ENCODE results near the genes KDM1A, ASAP3 and PNRC2.

DNA sequence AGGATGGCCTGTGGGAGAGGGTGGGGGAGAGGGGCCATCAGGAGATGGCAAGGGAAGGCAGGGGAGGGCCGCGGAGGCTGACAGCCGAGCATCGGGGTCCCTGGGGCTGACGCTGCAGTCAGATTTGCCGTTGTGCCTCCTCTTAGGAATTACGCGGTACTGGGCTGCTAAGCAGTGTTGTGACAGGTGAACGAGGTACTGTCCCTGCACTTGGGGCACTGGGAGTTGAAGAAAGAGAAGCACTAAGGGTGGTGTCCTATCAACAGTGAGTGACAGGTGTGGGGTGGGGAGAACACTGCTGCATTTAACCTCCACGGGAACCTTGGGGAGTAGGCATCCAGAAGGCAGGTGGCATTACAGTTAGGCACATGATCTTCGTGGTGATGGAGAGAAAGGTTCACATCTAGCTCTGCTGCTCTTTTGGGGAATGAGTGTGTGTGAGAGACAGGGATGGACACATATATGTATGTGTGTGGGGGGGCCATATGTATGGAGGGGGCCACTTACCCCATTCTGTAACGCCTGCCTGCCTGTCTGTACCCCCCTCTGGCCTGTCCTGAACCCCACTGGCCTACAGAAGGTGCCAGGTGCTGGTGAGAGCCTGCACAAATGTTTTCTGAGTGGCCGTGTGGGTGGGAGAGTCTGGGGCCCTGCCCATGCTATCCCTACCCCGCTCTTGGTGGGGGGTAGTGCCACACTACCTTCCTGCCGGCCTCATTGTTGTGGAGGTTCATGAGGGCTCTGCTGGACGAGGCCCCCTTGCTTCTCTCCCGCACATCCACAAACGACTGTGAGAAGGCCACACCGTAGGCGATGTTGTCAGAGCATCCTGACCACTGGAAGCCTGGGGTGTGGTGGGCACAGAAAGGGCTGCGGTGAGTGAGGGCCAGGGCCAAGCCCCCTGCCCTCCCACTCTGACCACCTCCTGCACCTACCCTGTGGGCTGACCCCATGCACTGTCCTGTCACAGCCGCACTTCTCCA is 22.1 kb downstream of the WNT4 start:
- PRO-cap, 5 experiments: no peak in any of the 5 experiments
- RAMPAGE, long total RNA, 2 experiments: no peak in any of the 2 experiments
- RRBS: no CpG with 5 or more reads among the region's 22 CpGs

- PRO-cap, 5 experiments: no peak in any of the 5 experiments
- RAMPAGE, long total RNA, 2 experiments: no peak in any of the 2 experiments
- RRBS: no CpG with 5 or more reads among the region's 24 CpGs
These were observed 35.9 kb upstream of the C1QA start for GRCh38 chr1:22600470-22600910.

GRCh38 chr1:22662131-22662626 is 9.1 kb downstream of the C1QB start:
- PRO-cap, 5 experiments: peak in 3 of 5 experiments; most common minus-strand start chr1:22662406 (in 3)
- RAMPAGE, long total RNA, 2 experiments: no peak in any of the 2 experiments
- RRBS: no CpG with 5 or more reads among the region's 5 CpGs

GRCh38 chr1:22792461-22793150 is 82.0 kb downstream of the EPHB2 start:
- PRO-cap, 5 experiments: no peak in any of the 5 experiments
- RAMPAGE, long total RNA, 2 experiments: no peak in any of the 2 experiments
- RRBS: no CpG with 5 or more reads among the region's 6 CpGs

- PRO-cap, 5 experiments: no peak in any of the 5 experiments
- RAMPAGE, long total RNA, 2 experiments: no peak in any of the 2 experiments
- RRBS: no CpG with 5 or more reads among the region's 4 CpGs
These were observed 3.6 kb upstream of the LACTBL1 start for GRCh38 chr1:22976300-22976691.

DNA sequence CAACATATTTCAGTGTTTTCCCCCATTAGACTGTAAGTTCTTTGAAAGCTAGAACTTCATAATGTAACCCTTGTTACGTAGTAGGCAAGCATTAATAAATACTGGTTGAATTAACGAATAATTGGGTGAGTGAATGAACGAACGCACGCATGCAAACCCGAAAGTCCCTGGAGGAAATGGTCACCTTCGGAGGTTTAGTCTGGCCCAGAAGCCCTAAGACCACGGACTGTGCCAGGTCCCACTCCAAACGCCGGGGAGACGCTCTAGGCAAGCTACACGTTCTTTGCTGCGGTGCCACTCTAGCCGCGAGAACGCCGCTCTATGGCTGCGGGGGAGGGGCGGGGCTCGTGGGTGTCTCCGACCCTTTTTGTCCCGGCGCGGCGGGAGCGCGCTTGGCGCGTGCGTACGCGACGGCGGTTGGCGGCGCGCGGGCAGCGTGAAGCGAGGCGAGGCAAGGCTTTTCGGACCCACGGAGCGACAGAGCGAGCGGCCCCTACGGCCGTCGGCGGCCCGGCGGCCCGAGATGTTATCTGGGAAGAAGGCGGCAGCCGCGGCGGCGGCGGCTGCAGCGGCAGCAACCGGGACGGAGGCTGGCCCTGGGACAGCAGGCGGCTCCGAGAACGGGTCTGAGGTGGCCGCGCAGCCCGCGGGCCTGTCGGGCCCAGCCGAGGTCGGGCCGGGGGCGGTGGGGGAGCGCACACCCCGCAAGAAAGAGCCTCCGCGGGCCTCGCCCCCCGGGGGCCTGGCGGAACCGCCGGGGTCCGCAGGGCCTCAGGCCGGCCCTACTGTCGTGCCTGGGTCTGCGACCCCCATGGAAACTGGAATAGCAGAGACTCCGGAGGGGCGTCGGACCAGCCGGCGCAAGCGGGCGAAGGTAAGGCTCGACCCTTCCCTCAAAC is at the start of gene KDM1A:
Gene KDM1A, plus strand, starts transcription at position 395 of the 899 bp plus-strand sequence.
- PRO-cap, 5 experiments: peak in 5 of 5 experiments; most common plus-strand start position 395 of the sequence (in 5); most common minus-strand start position 169 of the sequence (in 3)
- RAMPAGE, long total RNA, 2 experiments: no peak in any of the 2 experiments
- RRBS: 2% methylated on average over 31 of the region's 95 CpGs

DNA sequence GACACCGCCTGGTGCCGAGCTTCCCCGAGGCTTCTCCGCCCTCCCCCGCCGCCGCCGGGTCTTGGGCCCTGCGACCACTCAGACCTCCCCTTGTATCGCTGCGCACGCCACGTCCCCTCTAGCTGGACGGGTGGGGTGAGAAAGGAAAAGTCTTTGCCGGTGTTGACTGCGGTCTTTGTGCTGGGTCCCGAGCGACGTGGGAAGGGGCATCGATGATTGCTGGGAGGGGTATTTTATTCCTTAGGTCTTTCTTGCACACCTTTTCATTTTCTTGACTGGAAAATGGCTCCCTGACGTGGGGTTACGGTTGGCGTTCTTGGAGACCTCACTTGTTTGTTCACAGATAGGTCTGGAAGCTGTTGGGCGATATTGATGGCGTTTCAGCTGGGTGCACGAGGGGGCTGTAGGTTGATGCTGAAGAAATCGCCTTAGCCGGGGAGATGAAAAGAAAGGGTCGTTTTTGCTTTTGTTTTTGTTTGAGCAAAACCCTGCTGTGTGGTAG is 756 bp downstream of the KDM1A start:
- PRO-cap, 5 experiments: no peak in any of the 5 experiments
- RAMPAGE, long total RNA, 2 experiments: no peak in any of the 2 experiments
- RRBS: 1% methylated on average over 9 of the region's 29 CpGs

DNA sequence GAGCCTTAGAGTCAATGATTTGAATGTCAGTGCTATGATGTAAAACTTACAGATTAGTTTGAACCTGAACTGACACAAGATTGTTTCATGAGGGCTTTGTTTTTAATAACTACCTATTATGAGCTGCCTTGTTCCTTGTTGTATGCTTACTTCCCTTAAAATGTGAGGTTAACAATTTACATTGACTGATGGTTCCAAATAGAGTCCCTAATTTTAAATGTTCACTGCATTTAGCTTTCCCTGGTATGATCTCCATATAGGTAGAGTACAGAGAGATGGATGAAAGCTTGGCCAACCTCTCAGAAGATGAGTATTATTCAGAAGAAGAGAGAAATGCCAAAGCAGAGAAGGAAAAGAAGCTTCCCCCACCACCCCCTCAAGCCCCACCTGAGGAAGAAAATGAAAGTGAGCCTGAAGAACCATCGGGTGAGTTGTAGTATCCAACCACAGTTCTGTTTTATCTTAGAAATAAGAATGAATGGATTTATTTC is 11.0 kb downstream of the KDM1A start:
- PRO-cap, 5 experiments: no peak in any of the 5 experiments
- RAMPAGE, long total RNA, 2 experiments: no peak in any of the 2 experiments
- RRBS: no CpG with 5 or more reads among the region's 1 CpG

- PRO-cap, 5 experiments: no peak in any of the 5 experiments
- RAMPAGE, long total RNA, 2 experiments: no peak in any of the 2 experiments
- RRBS: no CpG with 5 or more reads among the region's 2 CpGs
These were observed 49.2 kb downstream of the KDM1A start for GRCh38 chr1:23068327-23068913.

DNA sequence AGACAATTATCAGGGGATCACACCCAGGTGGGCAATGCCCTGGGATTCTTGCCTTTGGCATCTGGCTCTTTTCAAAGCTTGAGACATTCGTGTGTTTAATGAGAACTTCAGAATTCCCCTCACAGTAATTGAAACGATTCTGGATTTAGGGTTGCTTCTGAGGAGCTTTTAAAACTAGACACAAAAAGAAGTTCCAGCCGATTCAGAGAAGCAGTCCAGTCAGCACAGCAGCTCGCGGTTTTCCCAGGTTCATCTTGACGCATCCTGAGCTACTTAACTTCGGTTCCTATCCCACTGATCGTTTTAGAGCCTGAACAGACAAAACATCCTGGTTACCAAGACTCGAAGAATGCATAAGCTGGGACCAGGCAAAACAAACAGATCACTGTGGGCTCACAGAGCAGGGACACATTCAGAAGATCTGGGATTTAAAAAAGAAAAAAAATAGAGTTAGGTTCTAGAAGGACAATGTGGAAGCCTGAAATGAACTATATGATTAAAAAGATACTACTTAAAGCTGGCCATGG is 22.7 kb downstream of the HTR1D start:
- PRO-cap, 5 experiments: no peak in any of the 5 experiments
- RAMPAGE, long total RNA, 2 experiments: no peak in any of the 2 experiments
- RRBS: no CpG with 5 or more reads among the region's 9 CpGs

DNA sequence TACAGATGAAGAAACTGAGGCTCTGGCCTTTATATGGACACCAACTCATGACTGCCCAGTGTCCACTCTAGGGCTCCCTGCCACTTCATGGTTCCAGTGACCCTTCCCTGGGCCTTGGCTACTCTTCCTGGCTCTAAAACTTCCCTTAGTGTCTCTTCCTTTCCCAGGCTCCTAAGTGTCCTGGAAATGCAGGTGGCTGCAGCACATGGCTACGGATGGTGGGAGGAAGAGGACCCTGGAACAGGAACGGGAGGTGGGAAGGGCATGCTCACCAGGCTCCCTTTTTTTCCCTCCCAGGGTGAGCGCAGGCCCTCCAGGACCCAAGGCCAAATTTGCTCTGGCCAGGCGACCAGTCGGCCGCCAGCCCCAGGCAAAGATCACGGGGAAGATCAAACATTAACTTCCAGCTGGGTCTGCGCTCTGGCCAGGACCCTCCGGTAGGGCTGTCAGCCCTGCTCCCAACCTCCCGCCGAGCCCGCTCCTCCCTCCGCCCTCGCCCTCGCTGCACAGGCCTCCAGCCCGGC is 1.1 kb downstream of the TCEA3 start:
- PRO-cap, 5 experiments: peak in 5 of 5 experiments; most common plus-strand start position 449 of the sequence (in 4); most common minus-strand start position 334 of the sequence (in 5)
- RAMPAGE, long total RNA, 2 experiments: no peak in any of the 2 experiments
- RRBS: 7% methylated on average over 6 of the region's 16 CpGs

DNA sequence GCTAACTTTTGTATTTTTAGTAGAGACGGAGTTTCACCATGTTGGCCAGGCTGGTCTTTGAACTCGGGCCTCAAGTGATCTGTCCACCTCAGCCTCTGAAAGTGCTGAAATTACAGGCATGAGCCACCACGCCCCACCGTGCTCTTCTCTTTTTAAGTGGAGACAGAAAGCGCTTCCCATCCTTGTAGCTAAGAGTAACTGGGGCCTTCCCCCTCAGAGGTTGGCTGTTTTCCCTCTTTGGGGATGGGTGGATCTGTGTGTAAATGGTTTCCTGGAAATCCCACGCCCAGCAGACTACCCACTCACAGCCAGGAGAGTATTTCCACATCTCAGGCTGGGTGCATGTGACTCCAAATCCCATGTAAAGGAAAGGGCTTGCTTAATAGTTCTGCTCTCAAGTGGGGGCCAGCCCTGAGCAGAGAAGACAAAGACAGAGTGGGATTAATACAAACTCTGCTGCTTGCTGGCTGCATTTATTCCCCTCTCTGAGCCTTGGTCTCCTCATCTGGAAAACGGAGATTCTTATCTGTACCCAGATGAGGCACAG is 19.6 kb upstream of the TCEA3 start:
- PRO-cap, 5 experiments: peak in 4 of 5 experiments; most common plus-strand start position 397 of the sequence (in 4); most common minus-strand start position 200 of the sequence (in 3)
- RAMPAGE, long total RNA, 2 experiments: no peak in any of the 2 experiments
- RRBS: no CpG with 5 or more reads among the region's 7 CpGs

DNA sequence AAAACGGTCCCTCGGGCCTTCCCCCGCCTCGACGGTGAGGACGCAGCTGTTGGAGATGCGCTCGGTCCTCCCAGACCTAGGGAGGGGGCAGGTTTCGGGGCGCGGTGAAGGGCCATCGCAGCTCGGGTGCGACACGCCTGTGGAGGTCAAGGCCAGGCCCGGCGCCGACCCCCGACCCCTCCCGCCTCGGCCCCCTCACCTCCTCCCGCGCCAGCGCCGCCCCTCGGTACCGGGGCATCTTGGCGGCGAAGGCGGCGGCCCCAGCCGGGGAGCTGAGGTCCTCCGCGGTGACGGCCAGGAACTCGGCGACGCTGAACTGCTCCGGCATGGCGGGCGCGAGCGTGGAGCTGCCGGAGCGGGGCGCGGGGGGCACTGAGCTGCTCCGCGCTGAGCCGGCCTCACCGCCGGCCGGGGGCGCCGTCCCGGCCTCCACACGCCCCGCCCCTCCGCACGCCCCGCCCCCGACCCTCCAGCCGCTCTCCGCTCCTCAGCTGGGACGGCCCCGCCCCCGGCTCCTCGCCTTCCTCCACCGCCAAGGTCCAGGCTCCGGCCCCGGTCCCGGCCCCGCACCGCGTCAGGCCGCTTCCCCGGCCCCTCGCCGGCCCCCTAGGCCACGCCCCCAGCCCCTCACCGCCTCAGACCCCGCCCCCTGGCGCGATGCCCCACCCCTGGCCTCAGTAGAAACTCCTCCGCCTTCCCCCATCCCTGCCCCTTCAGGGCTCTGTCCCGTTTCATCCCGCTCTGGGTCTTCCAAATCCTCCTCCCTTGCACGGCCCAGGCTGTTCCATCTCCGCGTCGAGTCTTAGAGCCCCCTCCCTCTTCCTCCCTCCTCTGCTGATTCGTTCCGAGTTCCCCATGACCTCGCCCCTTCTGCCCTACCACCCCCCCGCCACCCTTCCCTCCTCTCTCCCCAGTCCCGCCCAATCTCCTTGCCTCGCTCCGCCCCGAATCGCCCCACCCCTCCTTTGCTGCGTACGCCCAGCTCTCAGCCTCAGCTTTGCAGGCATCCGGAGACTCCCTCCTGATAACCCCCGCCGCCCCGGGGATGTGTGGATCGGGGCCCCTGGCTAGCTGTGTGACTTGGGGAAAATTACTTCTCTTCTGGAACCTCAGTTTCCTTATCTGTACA is at the start of gene ASAP3:
Gene ASAP3, minus strand, starts transcription at position 374 of the 1,129 bp plus-strand sequence.
- PRO-cap, 5 experiments: peak in 5 of 5 experiments; most common plus-strand start position 514 of the sequence (in 1); most common minus-strand start position 597 of the sequence (in 5)
- RAMPAGE, long total RNA, 2 experiments: start-site peak on the minus strand in 1 of 2 experiments, centred at position 397 of the sequence, 152 reads per replicate
- RRBS: 2% methylated on average over 37 of the region's 107 CpGs

DNA sequence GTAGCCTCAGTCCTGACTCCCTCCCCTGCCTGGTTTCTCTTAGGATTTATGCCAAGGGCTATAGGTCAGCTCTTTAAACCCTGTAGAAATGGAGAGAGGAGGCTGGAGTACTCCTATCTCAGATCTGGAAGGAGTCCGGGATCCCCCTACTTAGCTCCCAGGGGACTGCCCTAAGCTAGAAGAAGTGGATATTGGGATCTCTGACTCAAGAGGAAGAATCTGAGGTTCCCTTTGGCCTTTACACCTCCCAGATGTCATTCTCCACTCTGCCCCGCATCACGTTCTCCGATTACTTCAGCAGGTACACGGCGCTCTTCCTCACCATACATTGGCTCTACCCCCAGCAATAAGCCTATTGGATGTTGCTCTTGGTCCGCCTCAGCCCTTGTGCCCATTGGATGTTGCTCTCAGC is 9.7 kb downstream of the E2F2 start:
- PRO-cap, 5 experiments: no peak in any of the 5 experiments
- RAMPAGE, long total RNA, 2 experiments: no peak in any of the 2 experiments
- RRBS: no CpG with 5 or more reads among the region's 7 CpGs

- PRO-cap, 5 experiments: no peak in any of the 5 experiments
- RAMPAGE, long total RNA, 2 experiments: no peak in any of the 2 experiments
- RRBS: no CpG with 5 or more reads among the region's 3 CpGs
These were observed 2.0 kb upstream of the E2F2 start for GRCh38 chr1:23533046-23533501.

DNA sequence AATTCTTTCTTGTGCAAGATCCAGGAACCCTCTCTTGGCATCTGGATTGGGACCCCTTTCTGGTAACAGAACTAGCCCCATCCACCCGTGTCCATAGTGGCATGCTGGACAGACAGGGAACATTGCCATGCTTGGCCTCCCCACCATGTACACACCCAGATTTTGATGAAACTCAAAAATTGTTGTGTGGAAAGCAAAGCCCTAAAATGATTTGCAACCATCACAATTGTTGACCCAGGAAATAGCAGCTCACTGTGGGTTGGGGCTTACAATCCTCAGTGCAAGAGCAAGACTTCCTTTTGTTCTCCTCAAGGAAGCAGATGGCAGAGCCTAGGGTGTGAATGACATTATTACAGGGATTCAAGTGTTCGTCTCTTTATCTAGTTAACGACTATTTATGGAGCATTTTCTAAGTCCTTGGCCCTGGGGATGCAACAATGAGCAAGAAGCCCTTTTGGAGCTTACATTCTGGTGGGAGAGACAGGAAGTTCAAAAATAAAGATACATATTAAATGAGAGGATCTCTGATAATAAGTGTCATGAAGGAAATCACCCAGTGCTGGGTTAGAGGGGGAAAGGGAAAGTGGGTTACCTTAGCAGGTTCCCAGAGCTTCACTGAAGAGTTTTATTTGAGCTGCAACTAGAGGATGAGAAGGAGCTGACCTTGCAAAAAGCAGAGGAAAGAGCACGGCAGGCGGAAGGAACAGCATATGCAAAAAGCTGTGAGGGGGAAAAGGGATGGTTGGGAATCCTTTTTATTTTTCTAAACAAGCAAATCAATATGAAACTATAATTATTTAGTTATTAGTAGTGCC is 38.4 kb upstream of the ID3 start:
- PRO-cap, 5 experiments: no peak in any of the 5 experiments
- RAMPAGE, long total RNA, 2 experiments: no peak in any of the 2 experiments
- RRBS: no CpG with 5 or more reads among the region's 5 CpGs

DNA sequence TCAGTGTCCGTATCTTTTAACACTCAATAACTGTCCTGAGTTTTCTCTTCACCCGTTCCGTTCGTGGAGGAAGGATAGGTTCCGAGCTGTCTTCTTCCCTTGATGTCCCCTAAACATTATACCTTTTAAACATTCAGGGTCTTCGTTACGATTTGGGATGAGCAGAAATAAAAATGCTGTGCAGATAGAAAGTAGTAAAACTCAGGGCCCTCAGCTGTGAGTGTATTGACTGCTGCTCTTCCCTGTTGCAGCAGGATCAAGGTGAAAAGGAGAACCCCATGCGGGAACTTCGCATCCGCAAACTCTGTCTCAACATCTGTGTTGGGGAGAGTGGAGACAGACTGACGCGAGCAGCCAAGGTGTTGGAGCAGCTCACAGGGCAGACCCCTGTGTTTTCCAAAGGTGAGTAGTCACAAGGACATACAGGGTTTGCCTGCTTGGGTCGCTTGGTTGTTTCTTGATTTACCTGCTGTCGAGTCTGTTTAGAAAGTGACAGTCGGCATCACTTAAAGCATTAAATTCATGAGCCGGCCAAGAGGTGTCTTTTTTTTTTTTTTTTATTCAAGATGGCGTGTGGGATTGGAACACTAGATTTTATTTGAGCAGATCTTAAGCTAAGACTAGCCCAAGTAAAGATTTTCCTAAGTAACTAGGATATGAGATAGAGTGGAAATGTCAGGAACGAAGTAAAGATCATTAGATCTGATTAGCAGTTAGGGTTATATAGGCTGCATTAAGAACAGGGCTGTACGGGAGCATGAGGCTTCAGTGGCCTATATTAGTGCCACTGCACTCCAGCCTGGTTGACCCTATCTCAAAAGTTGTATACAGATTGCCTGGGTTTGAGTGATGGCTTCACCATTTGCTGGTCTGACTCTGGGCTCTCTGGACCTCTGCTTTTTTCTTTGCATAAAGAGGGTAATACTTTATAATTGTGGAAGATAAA is 1.0 kb downstream of the RPL11 start:
- PRO-cap, 5 experiments: no peak in any of the 5 experiments
- RAMPAGE, long total RNA, 2 experiments: no peak in any of the 2 experiments
- RRBS: no CpG with 5 or more reads among the region's 19 CpGs

GRCh38 chr1:23804321-23804666 is 3.7 kb upstream of the GALE start:
- PRO-cap, 5 experiments: no peak in any of the 5 experiments
- RAMPAGE, long total RNA, 2 experiments: no peak in any of the 2 experiments
- RRBS: no CpG with 5 or more reads among the region's 6 CpGs

- PRO-cap, 5 experiments: no peak in any of the 5 experiments
- RAMPAGE, long total RNA, 2 experiments: no peak in any of the 2 experiments
- RRBS: no CpG with 5 or more reads among the region's 8 CpGs
These were observed 718 bp upstream of the FUCA1 start for GRCh38 chr1:23868843-23869172.

GRCh38 chr1:23959775-23960307 is at the start of gene PNRC2:
Gene PNRC2 (plus strand): TSS chr1:23959828.
- PRO-cap, 5 experiments: peak in 5 of 5 experiments; most common plus-strand start chr1:23959828 (in 4); most common minus-strand start chr1:23960055 (in 1)
- RAMPAGE, long total RNA, 2 experiments: start-site peak on the plus strand in 2 of 2 experiments, at chr1:23959819-23959850 at its widest, 130 to 1,760 reads per replicate
- RRBS: 1% methylated on average over 24 of the region's 50 CpGs

All from liver (tissue), 9 donors.